ENCODE measurements around the genes OR10G7, VSIG2, MSANTD2, FOXRED1 and TIRAP.

- PRO-cap, result no peak
These were observed at the start of gene OR10G7 for GRCh38 chr11:124041197-124041737. Gene OR10G7 (minus strand): TSS chr11:124041325.

GRCh38 chr11:124122711-124123306 lies 7.6 kb downstream of the VWA5A start:
- PRO-cap, result no peak

- PRO-cap, result no peak
These were observed 373 bp upstream of the OR8B8 start for GRCh38 chr11:124445866-124446271.

- PRO-cap, result no peak
These were observed 6.9 kb downstream of the OR8B12 start for GRCh38 chr11:124536457-124537046.

DNA sequence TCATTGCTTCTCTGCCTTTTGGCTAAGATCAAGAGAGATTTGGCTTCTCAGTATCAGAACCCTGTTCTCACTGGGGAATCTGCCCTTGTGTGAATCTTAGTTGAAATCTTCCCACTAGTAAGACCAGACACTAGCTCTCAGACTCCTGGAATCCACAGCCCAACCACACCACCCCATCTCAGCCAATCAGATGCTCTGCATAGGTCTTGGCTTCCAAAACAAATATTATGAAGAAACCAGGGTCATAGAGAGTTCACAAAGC lies 5.5 kb downstream of the OR8B12 start:
- PRO-cap, result no peak

DNA sequence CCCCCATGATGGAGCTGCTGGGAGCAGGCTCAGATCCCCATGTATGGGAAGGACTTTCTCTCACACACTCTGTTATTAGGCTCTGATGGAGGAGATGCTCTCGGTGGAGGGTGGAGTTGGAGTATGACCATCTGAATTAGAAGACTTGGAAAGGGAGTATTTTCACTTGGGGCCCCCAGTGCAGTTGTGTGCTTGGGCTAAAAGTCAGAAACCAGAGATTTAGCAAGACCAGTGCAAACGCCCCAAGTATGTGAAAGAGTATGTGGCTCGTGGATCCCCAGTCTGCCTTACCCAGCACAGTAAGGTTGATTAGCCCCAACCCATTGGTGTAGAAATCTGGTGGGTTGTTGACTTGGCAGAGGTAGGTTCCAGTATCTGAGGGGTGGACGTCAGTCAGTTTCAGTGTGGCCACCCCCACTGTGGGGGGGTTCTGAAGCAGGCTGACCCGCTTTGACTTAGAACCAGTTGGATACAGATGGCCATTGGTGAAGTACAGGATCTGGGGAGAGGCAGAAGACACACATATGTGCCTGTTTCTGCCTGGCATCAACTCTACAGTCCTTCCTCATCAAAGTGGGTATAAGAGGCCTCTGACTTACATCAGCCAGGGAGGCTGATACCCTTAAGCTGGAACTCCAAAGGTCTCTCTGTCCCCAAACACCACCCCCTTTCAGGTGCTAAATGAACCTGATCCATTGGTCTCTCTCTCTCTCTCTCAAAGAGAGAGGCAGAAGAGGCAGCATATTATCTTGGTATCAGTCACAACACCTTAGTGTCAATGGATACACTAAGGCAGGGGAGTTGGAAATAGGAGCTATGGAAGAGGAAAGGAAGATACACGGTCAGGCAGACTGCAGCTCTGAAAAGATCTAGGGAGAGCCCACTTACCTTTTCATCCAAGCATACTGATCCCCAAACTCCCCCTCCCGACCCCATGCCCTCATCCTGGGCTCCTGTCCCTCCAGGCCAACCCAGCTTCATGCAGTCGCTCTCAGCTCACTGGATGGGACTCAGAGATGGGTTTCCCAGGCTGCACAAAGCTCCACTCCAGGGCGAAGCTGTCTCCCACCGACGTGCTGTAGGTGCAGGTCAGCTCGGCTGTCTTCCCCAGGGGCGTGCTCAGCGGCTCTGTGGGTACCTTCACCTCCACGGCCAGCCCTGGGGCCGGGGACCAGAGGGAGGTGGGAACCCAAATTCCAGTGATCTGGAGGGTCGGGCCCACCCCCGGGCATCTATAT lies 1.2 kb downstream of the VSIG2 start:
- PRO-cap, result no peak

DNA sequence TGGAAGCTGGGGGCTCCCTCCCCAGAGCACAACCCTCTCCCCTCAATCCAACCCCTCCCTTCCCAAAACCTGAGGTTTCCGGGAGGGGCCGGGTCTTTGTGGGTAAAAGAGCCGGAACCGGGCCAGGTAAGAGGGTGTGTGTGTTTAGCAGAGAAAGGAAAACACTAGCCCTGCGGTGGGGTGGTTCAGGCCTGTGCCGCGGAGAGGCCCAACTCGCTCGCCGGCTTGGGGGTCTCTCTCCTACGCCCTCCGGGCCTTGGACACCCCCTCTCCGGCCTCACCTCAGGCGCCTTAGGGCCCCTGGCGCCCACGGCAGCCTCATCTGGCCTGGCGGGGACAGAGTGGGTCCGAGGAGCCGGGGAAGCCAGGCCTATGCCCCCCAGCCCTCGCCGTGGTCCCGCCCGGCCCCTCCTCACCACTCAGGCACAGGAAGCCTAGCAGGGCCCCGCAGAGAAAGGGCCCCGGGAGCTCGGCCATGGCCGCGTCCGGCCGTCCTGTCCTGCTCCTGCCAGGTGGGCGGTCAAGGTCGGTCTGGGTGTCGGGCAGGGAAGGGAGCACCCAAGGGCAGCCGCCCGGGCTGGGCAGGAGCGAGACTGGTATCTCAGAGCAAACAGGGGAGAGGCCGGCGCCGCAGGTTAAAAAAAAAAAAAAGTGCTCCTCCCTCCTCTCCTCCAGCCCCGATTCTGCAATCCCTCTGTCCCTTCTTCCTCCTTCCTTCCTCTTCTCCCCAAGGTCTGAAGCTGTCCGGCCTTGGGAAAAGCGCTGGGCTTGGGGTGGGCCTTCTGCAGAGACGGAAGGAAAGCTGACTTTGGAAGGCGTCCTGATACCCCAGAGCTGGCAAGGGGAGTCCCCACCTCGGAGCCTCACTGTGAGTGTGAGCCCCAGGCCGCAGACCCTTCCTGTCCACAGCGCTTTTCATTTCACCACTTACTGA lies at the start of gene VSIG2:
VSIG2 (minus strand) TSS at position 595 of the 934 bp plus-strand sequence.
- PRO-cap, result no peak

DNA sequence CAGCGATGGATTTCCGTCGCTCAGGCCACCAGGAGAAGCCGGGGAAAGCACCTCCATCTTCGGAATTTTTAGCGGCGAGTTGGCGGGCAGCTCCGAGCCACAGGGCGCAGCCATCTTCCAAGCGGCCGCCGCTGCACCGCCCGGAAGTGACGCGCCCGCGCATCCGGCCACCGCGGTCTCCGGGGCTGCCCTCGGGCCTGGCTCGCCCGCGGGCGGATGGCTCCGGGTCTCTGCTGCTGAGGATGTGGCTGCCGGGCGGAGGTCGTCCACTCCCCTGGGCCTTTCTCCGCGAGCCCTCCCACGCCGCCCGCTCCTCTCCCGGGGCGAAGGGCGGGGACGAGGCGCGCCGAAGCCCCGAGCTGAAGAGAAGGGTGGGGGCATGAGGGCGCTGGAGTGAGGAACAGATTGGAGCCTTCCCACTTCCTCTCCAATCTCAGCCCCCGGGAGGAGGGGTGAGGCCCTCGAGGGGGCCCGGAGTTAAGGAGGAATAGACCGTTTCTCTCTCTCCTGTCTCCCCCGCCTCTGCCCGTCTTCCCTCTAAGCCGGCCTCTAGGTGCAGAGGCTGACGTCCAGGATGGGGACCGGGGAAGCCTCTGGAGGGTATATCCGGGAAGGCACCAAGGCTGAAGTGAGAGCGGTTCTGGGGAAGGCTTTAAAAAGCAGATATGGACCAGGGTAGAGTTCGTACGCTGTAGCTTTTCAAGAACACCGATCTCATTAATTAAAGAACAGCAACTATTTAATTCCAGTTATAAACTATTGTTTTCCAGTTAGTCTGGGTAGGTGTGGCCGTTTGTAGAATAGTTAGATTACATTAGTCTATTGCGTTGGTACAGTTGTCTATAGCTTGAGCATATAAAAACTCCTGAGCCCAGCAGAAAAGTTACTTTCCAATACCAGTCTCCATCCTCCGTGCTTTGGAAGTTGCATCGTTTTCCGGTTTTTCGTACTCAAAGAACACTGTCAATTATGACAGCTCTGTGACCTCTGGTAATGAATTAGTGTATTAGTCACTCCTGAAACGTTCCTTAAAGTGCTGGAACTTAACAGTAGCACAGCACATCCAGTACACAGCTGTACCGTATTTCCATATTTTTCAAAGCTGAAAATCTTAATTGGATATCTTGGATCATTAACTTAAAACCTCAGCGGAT lies at the start of gene MSANTD2:
MSANTD2 (minus strand) TSS at position 140 of the 1,154 bp plus-strand sequence.
- PRO-cap, result bidirectional peak, plus-strand start at position 455 of the sequence, minus-strand start at position 135 of the sequence

DNA sequence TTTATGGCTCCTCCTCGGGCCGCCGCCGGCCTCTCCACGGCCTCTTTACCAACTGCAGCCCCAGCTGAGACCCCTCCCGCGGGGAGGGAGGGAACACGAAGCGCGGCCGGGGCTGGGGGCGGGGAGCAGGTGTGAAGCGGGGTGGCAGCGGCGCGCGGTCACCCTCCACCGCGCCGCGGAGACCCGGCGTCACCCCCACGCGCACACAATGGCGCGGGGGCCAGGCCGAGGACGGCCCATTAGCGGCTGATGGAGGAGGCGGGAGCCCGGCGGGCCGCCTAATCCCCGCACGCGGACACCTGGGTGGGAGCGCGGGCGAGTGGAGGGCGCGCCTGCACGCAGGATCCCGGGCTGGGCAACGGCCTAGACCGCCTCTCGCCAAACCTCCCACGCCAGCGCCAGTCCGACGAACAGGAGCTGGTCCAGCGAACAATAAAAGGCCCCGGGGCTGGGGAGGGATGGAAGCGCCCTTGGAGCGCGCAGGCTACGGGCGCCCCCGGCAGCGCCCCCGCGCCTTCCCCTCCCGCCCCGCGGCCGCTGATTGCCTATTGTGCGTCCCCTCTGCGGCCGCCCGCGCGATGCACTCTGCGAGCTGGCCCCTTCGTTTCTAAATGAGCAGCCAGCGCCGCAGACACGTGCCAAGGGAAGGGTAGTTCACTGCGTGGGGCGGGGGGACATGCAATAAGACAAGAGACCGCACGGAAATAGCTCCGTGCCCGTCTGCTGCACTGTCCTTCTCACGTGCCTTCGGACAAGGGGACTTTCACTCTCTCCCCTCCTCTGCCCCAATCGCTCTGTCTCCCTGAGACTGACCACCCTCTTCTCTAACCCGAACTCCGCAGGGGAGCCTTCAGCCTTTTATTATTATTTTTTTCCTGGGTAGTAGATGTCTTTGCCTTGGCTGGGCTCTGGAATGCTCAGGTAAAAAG lies 25.7 kb upstream of the ROBO3 start:
- PRO-cap, result no peak

DNA sequence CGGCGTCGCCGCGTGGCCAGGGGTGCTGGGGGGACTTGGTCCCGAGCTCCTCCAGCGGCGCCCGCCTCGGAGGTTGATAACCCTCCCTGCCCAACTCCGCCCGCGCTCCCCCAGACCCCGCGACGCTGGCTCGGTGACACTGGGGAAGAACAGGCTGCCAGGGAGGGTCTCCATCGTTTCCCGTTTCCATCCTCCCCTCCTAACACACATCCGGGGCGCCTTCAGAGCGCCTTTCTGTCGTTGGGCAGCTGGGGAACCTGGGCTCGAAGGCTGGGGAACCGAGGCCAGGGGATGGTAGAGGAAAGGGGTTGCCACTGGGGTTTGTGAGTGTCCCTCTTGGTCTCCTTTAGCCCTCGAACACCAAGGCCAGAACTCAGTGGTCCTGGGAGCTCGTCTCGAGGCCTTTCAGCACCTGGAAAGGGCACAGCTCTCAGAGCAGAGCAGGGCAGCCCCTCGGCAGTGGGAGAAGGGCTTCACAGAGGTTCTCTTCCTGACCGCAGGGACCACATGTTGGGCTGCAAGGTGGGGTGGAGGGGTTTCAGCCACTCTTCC lies 493 bp downstream of the SLC37A2 start:
- PRO-cap, result no peak

- PRO-cap, result no peak
These were observed 119.9 kb downstream of the FEZ1 start for GRCh38 chr11:125375860-125376810.

DNA sequence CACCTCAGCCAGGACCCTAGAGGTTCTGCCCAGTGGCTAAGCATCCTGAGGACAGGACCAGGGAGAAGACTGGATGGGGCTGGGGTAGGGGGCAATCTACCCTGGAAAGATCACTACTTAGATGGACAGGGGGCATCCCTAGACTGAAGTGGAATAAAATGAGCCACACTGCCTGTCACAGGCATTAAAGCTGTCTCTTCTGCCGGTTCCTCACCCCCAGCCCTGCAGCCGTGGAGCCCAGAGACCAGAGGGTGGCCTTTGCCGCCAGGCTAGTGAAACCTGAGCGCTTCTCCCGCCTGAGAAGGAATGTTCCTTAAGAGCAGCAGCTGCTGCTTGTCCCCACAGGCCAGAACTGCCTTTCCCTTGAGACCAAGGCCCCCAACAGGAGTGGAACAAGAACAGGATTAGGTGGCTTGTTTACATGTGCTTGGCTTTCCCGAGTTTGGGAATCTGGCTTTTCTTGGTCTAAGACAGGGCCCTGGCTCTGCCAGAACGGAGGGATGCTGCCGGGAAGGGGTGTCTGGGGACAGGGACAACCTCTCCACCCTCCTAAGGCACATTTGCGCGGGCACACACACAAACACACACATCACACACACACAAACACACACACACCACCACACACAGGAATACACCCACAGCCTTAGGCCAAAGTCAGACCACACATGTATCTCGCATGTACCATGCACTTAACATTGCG lies 91.9 kb downstream of the FEZ1 start:
- PRO-cap, result no peak

DNA sequence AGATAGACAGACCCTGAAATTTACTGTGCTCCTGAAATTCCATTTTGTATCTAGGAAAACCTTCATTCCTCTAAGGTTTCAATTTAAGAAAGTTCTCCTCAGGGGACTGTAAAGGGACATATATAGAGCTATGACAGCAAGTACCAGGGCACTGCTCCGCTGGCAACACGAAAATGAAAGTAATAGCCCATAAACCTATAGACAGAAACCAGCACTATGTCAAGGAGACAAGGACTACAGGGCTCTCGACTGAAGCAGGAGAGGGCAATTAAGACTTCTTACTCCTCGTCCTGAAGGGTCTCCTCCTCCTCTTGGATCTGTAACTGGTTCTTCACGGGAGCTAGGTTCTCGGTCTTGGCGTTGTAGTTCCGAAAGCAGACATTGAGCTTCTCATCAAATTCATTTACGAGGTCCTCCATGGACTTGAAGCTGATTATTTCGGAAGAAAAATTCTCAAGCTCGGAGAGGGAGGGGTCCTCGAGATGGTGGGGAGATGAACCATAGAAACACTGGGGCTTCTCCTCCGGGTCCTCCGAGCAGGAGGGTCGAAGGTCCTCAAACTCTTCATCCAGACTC lies 6.8 kb downstream of the FEZ1 start:
- PRO-cap, result no peak

DNA sequence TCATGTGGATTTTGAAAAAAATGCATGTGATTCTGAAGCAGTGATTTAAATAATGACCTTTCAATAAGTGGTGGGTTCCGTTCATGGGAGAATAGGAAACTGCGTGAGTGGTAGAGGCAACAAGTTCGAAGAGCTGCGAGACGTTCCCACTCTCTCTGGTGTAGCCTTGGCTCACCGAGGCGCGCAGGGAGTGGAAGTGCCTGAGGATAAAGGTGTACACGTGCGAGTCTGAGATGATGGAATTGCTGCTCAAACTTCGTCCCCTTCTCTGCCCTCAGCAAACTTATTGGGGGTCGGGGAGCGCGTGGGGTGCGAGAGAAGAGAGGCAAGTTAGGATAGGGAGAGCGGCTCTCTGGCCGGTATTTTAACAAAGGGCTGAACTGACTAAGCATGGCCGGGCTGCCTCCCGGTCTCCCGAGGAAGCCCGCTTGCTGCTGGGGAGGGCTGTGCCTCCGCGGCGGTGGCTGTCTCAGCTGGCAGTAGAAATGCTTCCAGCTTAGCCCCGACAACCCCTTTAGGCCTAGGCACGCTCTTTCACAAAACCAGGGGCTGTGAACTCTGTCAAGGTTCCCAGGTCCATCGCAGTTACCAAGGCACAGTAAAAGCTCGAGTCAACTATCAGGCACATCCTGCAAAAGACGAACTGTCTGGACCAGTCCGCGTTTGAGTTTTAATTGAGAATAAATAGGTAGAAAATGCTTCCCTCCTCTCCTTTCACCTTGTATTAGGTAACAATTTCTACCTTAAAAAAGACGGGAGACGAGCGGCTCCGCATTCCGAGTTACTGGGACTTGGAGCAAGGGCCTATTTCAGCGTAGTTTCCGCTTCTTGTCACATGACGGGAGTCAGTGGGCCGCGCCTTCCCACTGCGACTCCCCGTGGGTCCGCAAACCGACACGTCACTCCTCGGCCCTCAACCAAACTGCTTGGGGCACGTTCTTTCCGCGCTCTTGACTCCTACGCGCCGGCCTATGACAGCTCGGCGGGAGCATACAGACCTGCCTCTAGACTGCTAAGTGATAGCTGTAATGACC lies 659 bp upstream of the STT3A start:
- PRO-cap, result bidirectional peak, plus-strand start outside the sequence, minus-strand start at position 793 of the sequence

GRCh38 chr11:125957127-125957762 lies 11.4 kb downstream of the VSIG10L2 start:
- PRO-cap, result no peak

DNA sequence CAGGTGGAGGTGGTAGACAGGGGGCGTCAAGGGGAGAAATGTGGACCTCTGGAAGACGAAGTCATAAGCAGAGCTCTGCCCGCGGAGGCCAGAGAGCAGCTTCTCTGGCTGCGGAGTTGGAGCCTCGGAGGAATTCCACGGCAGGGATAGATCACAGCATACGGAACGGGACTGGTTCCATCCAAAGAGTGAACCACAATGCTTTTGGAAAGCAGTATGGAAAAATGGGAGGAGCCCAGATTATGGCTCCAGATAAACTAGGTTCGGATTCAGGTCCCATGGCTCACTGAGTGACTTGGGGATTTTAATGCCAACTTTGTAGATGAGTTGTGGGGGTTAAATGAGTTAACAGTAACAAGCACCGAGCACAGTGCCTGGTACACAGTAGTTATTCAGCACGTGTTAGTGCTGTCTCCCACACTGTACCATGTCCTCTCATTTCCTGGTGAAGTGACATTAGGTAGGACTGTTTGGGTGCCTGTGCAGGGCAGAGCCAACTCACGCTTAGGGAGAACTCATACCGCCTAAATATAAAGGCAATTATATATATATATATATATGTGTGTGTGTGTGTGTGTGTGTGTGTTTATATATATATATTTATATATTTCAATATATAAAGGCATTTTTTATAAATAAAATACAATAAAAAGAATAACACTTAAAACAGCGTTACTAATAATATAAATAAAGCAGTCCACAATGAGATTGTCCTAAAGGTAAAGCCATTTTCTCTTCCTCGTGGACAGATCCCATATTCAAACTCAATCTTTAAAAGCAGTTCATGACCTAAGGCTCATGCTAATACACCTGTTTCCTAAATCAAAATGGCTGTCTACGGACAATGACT lies 12.4 kb downstream of the VSIG10L2 start:
- PRO-cap, result no peak

GRCh38 chr11:126268739-126269770 lies at the start of gene FOXRED1:
Gene FOXRED1 (plus strand): TSS chr11:126269154.
- PRO-cap, result bidirectional peak, plus-strand start at chr11:126269121, minus-strand start at chr11:126268845

DNA sequence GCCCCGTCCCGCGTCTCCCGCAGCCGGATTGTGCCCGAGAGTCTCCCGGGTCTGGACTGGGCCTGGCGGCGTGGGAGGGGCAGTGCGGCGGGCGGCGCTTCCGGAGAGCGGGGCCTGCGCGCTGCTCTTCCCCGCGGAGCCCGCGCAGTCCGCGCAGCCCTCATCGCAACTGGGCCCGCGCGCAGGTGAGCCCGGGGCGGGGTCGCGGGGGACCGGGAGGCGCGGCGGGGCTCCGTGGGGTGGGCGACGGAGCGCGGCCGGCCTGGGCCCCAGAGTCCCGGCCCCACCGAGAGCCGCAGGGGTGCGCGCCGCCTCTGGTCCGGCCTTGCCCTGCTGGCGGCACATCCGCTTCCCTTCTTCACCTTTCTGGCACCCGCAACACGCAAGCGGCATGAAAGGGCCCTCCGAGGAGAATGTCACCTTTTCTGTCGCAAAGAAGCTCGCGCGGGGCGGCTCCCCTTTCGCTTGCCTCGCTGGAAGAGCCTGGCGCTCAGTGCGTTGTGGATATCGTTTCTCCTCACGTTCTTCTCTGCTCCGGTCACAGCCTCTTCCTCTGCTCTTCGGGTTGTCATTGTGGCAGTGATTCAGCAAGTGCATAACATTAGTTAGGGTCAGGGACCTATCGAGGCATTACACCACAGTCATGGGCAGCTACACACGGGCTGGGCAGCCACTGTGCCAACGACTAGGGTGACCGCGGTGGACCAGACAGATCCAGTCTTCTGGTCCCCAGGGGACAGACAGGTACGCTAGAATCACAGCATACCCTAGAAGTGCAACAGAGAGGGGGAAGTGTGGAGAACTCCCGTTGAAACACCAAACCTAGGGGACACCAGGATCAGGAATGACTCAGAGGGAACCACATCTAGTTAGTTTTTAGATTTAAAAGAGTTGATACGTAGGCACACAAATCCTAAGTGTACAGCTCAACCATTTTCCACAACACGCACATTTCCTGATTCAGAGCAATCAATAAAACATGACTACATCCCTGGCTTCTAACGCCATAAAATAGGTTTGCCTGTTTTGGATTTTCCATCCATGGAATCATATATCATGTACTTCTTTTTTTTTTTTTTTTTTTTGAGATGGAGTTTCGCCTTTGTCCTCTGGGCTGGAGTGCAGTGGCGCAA lies at the start of gene TIRAP:
TIRAP (plus strand) TSS at position 125 of the 1,133 bp plus-strand sequence.
- PRO-cap, result bidirectional peak, plus-strand start at position 145 of the sequence, minus-strand start at position 30 of the sequence; unidirectional peak, minus-strand start at position 332 of the sequence

- PRO-cap, result no peak
These were observed 781.7 kb upstream of the KIRREL3 start for GRCh38 chr11:127781980-127783007.

- PRO-cap, result no peak
These were observed 533.1 kb downstream of the ETS1 start for GRCh38 chr11:128054241-128054746.